Uterus (tissue), 7 donors: ENCODE measurements around the genes TWIST1 and TMEM196.

DNA sequence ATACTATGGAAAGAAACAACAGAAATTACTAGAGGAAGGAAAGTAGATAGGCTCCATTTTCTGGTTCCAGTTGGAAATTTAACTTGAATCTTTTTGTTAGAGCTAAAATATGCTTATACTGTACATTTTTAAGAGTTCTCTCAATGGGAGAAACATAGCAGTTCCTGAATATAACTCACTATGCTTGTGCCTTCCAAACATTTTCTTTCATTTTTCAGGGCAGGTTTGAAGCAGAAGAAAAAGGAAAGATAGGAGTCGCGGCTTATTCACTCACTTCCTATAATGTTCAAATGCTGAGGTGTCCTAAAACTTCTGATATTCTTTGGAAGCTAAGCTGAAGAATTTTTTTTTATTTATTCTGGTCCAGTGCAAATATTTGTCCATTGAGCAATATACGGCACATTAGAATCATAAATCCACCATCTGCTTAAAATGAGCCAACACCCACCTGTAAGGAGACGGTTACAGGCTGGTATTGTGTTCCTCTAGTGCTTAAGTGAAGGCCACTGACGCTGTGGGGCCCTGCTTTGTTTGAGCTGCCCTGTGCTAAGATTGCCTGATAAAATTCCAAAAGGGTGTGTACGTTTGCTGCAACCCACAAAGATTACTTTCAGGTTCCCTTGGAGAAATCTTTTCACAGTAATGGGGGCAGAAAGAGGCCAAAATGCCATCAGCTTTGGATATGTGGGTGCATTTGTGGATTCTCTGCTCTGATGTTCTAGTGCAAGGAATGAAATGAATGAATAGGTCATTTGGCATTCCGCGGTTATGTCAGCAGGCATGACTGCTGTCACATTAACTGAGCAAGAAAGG lies 34.6 kb downstream of the AGR3 start:
- PRO-cap, 4 experiments = no peak in any of the 4 experiments
- RAMPAGE, long total RNA, 2 experiments = no peak in any of the 2 experiments
- RRBS = no CpG with 5 or more reads among the region's 8 CpGs

DNA sequence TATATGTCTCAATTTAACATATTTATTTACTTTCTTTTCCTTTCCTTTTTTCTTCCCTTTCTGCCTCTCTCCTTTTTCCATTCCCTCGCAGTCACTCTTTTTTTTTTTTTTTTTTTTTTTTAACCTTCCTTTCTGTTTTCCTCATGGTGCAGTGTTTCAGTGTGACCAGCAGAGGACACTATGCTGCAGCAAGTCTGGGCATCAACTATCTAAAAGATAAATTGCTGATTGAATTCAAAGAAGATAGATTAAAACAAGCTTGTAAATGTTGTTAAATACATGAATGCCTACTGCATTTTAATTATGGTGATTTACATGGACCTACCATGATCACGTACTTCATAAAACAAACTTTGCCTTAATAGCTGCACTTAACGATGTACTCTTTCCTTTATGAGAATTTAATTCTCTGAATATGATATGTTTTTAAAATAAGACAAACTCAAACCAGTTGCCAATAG lies 100.9 kb upstream of the AGR3 start:
- PRO-cap, 4 experiments = no peak in any of the 4 experiments
- RAMPAGE, long total RNA, 2 experiments = no peak in any of the 2 experiments
- RRBS = no CpG with 5 or more reads among the region's 3 CpGs

DNA sequence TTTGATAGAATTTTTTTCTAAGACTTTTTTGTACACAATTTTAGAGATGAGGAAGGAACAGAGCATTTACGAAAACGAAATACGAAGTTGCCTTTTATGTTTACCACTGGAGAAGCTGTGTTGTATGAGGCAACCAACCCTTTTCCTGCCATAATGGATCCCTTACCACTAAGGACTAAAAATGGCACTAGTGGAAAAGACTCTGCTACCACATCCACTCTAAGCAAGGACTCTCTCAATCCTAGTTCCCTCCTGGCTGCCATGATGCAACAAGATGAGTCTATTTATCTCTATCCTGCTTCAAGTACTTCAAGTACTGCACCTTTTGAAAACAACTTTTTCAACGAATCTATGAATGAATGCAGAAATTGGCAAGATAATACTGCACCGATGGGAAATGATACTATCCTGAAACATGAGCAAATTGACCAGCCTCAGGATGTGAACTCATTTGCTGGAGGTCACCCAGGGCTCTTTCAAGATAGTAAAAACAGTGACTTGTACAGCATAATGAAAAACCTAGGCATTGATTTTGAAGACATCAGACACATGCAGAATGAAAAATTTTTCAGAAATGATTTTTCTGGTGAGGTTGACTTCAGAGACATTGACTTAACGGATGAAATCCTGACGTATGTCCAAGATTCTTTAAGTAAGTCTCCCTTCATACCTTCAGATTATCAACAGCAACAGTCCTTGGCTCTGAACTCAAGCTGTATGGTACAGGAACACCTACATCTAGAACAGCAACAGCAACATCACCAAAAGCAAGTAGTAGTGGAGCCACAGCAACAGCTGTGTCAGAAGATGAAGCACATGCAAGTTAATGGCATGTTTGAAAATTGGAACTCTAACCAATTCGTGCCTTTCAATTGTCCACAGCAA lies 40.7 kb downstream of the AHR start:
- PRO-cap, 4 experiments = no peak in any of the 4 experiments
- RAMPAGE, long total RNA, 2 experiments = no peak in any of the 2 experiments
- RRBS = no CpG with 5 or more reads among the region's 8 CpGs

DNA sequence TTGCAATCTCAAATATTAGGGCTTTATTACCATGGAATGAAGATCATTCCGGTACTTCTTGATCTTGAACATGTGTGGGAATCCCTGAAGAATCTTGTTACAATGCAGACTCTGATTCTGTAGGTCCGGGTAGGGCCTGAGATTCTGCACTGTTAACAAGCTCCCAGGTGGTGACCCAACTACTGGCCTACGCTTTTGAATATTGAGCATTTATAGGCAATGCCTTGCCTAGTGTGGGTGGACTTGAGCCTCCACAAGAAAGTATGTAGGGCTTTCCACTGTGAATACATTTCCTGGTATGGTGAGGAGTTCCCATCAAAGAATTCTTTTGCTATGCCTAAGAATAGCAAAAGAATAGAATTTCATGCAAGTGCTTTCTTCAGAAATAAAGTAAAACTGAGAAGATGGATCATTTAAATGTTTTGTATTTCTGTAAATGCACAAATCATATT lies 71.2 kb downstream of the AHR start:
- PRO-cap, 4 experiments = no peak in any of the 4 experiments
- RAMPAGE, long total RNA, 2 experiments = no peak in any of the 2 experiments
- RRBS = 67% methylated on average over 1 of the region's 3 CpGs

DNA sequence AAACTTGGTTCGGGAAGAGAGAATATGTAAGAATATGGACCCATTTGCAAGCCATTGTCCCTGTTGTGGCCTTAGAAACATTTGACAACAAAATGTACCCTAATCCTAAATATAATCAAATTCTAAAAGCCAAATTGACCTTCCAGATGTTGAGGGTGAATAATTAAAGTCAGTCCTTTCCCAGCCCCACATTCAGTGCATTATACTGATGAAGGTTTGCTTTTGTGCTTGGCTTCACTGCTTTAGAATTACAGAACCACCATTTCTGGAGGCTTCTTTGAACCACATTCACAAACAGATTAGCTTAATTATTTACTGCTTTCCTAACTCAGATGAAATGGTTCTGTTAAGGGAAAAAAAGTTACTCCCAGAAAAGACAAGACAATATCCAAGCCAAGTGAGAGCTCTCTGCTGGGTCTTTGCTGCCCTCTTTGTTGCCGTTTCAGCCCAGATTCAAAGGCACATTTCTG lies 188.8 kb downstream of the AHR start:
- PRO-cap, 4 experiments = no peak in any of the 4 experiments
- RAMPAGE, long total RNA, 2 experiments = no peak in any of the 2 experiments
- RRBS = no CpG with 5 or more reads among the region's 2 CpGs

GRCh38 chr7:17500779-17501137 lies 202.3 kb downstream of the AHR start:
- PRO-cap, 4 experiments = no peak in any of the 4 experiments
- RAMPAGE, long total RNA, 2 experiments = no peak in any of the 2 experiments

- PRO-cap, 4 experiments = no peak in any of the 4 experiments
- RAMPAGE, long total RNA, 2 experiments = no peak in any of the 2 experiments
- RRBS = no CpG with 5 or more reads among the region's 5 CpGs
Observed at GRCh38 chr7:17921038-17921876, 19.0 kb downstream of the SNX13 start.

DNA sequence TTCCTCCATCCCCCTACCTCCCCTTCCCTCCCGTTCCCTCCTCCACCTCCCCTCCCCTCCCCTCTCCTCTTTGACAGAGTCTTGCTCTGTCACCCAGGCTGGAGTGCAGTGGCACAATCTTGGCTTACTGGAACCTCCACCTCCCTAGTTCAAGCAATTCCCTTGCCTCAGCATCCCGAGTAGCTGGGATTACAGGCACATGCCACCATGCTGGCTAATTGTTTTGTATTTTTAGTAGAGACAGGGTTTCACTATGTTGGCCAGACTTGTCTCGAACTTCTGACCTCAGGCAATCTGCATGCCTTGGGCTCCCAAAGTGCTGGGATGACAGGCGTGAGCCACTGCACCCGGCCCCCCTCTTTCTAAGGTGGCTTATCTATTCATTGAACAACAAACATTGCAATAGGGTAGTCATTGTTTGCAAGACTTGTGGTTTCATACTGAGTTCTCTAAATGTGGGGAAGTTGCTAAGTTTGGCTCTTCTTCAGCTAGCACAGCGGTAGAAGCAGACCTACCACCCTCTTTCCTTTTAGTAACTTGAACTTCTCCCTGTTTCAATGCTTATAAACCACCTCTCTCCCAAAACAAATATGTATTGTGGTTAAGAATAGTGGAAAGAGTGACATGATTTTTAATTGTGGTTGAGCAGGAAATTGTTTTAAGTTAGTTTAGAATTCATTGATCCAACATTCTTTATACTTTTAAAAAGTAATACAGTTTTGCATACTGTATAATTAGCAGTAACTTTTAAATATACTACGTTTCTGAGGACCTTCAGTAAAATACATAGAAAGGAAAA lies 150.6 kb upstream of the PRPS1L1 start:
- PRO-cap, 4 experiments = no peak in any of the 4 experiments
- RAMPAGE, long total RNA, 2 experiments = no peak in any of the 2 experiments
- RRBS = no CpG with 5 or more reads among the region's 7 CpGs

DNA sequence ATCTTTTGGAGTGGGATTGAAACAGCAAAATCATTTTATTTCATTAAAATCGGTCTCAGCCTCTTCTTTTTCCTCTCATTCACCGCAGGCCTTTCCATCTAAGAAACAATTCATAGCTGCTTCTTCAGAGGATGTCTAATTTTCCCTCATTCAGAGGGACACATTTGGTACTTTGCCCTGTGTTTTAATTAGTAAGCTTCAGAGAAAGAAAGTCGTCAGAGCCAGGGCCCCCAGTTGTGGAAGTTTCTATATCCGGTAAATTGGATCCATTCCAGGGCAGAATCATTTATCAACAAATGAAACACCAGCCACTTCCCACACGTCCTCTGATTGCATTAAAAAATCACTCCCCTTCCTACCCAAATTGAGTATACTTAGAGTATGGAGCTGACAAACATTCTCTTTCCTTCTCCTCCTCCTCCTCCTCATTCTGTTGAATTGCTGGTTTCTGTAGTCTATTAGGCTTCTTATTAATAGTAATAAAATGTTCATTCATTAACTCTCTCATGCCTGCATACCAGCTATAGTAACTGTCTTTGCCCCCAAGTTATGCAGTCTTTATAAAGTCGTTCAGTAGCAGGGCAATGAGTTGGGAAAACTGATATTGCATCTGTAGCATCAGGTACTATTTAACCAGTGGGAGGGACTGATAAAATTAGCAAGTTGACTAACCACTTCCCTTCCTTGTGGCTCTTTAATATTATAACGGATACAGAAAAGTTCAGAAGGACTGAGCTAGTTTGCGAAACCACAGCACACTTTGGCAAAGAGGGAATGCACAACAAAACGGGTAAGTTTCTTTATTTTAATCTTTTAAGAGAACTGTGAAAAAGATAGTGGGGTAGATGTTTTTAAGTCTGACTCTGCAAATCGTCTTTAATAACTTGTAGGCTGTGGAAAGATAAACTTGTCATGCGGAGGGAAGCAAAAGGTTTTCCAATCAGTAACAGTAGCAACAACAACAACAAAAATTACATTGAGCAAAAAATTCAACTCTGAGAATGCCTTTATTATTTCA lies 205.5 kb upstream of the HDAC9 start:
- PRO-cap, 4 experiments = peak in 4 of 4 experiments; most common plus-strand start position 724 of the sequence (in 4)
- RAMPAGE, long total RNA, 2 experiments = start-site peak on the plus strand in 1 of 2 experiments, centred at positions 181 to 695 of the sequence, 12 to 46 reads per replicate
- RRBS = no CpG with 5 or more reads among the region's 11 CpGs

DNA sequence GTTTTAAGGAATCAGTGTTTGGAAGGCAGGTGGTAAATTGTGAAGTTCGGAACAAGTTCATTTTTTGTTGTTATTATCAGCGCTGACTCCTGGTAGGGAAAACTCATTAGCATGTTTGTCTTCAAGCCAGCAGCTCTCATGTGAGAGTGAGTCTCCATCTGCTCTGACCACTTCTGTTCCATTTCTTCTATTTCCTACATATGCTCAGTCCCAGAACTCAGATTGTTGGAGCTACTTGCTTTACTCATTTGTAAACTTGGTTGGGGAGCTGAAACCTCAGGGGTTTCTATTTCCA lies 143.0 kb downstream of the HDAC9 start:
- PRO-cap, 4 experiments = peak in 1 of 4 experiments; most common plus-strand start position 207 of the sequence (in 1)
- RAMPAGE, long total RNA, 2 experiments = no peak in any of the 2 experiments
- RRBS = no CpG with 5 or more reads among the region's 2 CpGs

DNA sequence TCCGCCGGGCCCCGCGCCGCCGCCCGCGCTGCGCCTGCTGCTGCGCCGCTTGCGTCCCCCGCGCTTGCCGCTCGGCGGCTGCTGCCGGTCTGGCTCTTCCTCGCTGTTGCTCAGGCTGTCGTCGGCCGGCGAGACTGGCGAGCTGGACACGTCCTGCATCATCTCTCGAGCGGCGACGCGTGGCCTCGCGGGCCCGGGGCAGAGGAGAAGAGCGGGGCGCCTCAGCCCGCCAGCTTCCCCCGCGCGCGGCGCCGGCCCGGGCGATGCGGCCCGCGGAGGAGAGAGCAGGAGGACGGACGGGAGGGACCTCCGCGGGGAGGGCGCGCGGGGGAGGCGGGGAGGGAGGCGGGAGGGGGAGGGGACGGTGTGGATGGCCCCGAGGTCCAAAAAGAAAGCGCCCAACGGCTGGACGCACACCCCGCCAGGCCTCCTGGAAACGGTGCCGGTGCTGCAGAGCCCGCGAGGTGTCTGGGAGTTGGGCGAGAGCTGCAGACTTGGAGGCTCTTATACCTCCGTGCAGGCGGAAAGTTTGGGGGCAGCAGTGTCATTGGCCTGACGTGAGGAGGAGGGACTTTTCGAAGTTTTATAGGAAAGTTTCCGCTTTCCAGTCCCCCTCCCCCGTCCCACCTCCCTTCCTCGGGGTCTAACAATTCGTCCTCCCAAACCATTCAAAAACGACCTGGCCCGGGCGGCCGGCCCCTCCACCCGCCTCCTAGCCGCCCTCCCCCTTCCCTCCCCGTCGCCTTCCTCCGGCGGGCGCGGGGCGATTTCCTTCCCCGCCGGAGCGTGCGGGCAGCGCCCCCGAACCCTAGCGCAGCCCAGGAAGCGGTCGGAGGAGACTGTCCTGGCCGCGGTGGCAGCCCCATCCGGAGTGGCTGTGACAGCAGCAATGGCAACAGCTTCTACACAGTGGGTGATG lies at the start of gene TWIST1:
TWIST1 (minus strand) TSS at position 477 of the 919 bp plus-strand sequence.
- PRO-cap, 4 experiments = peak in 4 of 4 experiments; most common plus-strand start position 63 of the sequence (in 2); most common minus-strand start position 477 of the sequence (in 4)
- RAMPAGE, long total RNA, 2 experiments = no peak in any of the 2 experiments
- RRBS = 3% methylated on average over 54 of the region's 100 CpGs

DNA sequence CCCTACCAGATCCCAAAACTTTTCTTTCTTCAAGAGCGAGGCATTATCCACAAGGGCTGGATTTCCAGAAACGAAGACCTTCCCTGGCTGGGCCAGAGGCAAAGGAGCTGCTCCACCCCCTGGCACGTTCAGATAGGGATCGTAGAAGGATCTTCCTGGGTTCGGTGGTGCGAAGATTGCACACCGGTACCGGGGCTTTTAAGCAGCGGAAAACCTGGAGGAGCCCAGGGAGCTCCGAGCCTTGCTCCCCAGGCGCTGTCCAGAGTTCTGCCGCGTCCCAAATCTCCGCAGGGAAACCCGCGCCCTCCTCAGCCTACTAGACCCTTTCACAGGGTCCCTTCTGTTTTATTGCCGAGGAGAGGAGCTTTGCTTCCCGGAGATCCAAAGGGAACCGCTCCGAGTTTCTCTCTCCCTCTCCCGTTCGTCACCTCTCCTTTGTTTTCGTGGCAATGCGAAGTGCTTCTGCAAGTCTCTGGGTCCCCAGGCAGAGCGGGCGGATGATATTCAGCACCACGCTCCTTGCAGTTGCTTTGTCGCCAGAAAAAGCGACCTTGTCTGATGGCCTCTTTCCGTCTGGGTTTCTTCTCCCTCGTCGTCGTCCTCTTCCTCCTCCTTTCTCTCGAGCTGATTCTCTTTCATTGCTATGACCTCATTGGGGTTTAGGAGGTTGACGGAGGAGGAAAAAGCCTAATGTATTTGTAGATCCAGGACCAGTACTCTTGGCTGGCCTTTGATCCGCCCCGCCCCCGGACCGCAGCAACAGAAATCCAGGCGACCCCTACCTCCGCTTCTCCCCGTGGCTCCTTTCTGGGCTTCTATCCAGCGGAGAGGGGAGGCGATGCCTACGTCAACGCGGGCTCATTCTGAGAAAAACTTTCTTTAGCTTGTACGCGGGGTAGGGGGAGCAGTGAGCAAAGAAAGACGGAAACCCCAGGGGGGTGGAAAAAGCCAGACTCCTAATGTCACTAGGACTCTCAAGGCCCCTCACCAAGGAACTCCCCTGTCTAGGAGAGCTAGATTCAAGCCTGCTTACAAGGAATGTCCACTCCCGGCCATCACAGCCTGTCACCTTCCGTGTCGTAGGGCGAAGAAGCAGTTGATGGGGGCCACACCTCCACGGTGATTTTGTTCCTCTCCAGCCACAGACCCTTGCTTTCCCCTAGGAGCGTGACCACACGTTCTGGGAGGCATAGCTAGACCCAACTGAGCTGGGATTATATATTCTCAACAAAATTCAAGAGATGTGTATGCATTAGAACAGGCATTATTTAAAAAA lies at the start of gene TMEM196:
TMEM196 (minus strand) TSS at position 833 of the 1,276 bp plus-strand sequence.
- PRO-cap, 4 experiments = no peak in any of the 4 experiments
- RAMPAGE, long total RNA, 2 experiments = no peak in any of the 2 experiments
- RRBS = no CpG with 5 or more reads among the region's 57 CpGs

DNA sequence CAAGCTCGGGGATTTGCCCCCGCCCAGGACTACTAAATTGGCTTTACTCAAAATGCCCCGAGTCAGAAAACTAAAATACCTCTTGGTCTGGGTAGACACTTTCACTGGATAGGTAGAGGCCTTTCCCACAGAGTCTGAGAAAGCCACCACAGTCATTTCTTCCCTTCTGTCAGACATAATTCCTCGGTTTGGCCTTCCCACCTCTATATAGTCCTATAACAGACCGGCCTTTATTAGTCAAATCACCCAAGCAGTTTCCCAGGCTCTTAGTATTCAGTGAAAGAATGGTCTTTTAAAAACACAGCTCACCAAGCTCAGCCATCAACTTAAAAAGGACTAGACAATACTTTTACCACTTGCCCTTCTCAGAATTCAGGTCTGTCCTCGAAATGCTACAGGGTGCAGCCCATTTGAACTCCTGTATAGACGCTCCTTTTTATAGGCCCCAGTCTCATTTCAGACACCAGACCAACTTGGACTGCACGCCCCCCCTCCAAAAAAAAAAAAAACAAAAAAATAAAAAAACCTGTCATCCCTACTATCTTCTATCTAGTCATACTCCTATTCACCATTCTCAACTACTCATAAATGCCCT lies 92.1 kb downstream of the MACC1 start:
- PRO-cap, 4 experiments = no peak in any of the 4 experiments
- RAMPAGE, long total RNA, 2 experiments = no peak in any of the 2 experiments
- RRBS = no CpG with 5 or more reads among the region's 8 CpGs

GRCh38 chr7:20141620-20142098 lies 75.5 kb downstream of the MACC1 start:
- PRO-cap, 4 experiments = peak in 1 of 4 experiments; most common minus-strand start chr7:20141778 (in 1)
- RAMPAGE, long total RNA, 2 experiments = no peak in any of the 2 experiments
- RRBS = no CpG with 5 or more reads among the region's 4 CpGs

- PRO-cap, 4 experiments = no peak in any of the 4 experiments
- RAMPAGE, long total RNA, 2 experiments = no peak in any of the 2 experiments
- RRBS = no CpG with 5 or more reads among the region's 7 CpGs
Observed at GRCh38 chr7:20304118-20304824, 26.4 kb upstream of the ITGB8 start.

DNA sequence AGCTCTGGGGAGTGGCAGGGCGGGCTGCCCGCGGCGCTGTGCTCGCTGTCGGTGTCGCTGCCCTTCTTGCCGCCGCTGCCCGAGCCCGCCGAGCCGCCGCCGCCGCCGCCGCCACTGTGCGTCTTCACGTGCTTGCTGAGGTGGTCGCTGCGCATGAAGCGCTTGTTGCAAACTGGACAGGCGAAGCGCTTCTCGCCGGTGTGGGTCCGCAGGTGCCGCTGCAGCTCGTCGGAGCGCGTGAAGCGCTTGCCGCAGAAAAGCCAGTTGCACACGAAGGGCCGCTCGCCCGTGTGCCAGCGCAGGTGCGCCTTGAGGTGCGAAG lies 2.4 kb downstream of the SP8 start:
- PRO-cap, 4 experiments = no peak in any of the 4 experiments
- RAMPAGE, long total RNA, 2 experiments = no peak in any of the 2 experiments
- RRBS = no CpG with 5 or more reads among the region's 42 CpGs

GRCh38 chr7:21146616-21147250 lies 281.1 kb upstream of the SP4 start:
- PRO-cap, 4 experiments = no peak in any of the 4 experiments
- RAMPAGE, long total RNA, 2 experiments = no peak in any of the 2 experiments
- RRBS = no CpG with 5 or more reads among the region's 13 CpGs

- PRO-cap, 4 experiments = no peak in any of the 4 experiments
- RAMPAGE, long total RNA, 2 experiments = no peak in any of the 2 experiments
- RRBS = no CpG with 5 or more reads among the region's 24 CpGs
Observed at GRCh38 chr7:21543646-21544369, 969 bp downstream of the DNAH11 start.

- PRO-cap, 4 experiments = no peak in any of the 4 experiments
- RAMPAGE, long total RNA, 2 experiments = no peak in any of the 2 experiments
- RRBS = no CpG with 5 or more reads among the region's 1 CpG
Observed at GRCh38 chr7:22350684-22351219, 6.2 kb downstream of the RAPGEF5 start.

GRCh38 chr7:22439057-22439545 lies 60.9 kb downstream of the STEAP1B start:
- PRO-cap, 4 experiments = no peak in any of the 4 experiments
- RAMPAGE, long total RNA, 2 experiments = no peak in any of the 2 experiments
- RRBS = no CpG with 5 or more reads among the region's 4 CpGs